Karpas-422 (cell line): ENCODE results near the gene ISG20L2.

DNA sequence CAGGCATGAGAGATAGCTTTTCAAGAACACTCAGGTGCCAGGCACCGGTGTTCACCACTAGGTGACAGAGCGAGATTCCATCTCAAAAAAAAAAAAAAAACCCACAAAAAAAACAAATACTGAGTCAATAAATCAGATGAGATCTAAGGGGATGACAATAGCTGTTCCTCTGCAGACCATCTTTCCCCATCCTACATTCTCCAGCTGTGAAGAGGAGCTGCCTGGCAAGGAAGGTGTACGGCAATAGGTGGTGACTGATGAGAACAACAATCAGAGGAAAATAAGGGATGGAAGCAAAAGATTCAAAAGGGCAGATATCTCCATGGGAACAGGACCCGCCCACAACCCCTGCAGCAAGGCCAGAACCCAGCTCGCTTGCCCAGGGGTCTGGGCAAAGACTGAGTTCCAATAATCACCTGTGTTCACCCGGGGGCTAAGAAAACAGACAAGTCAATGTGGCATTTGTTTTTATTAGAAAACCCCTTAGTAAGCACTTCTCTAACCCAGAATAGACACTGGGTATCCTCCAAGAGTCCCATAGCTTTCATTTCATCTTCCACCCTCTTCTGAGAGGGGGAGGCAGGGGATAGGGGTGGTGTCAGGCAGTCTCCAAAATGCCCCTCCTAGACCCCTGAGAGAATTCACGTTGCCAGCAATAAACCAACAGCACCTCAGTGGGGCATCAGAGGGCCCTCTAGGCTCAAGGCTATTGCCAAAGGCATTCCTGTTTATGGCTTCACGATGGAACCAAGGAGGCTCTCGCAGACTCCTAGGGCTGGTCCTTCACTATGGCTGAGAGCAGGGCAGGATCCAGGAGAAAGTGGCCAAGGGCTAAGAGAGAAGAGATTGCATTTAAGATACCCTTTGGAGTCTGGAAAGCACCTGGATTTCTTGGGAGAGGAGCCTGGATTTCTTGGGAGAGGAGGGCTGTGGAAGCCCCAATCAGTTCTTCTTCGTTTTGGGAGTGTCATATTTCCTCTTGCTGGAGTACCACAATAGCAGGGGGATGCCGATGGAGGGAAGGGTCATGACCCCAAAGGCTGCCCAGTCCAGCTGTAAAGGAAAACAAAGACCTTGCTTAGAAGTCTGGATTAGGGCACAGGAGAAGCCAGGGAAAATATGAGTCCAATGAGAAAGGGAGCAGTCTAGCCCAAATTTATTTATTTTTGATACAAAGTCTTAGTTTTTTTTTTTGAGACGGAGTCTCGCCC, 11.7 kb downstream of the SSR2 start:
- PRO-cap: no peak
- RAMPAGE, long total RNA: no peak

GRCh38 chr1:156011192-156011445, 9.6 kb downstream of the SSR2 start:
- PRO-cap: no peak
- RAMPAGE, long total RNA: no peak

GRCh38 chr1:156077421-156077904, 4.8 kb downstream of the MEX3A start:
- PRO-cap: no peak
- RAMPAGE, long total RNA: no peak

GRCh38 chr1:156080186-156080677, 2.0 kb downstream of the MEX3A start:
- PRO-cap: no peak
- RAMPAGE, long total RNA: no peak

DNA sequence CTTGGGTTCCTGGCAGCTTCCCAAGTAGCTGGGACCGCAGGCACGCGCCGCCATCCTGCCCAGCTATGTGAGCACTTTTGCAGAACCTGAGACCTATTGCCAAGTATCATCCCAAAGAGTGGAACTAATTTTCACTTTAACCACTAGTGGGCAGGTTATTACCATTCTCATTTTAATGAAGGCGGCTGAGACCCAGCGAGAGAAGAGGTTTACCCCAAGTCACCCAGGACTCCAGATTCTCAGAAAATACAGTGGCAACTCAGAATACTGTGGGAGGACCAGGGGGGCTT, 7.4 kb upstream of the SEMA4A start:
- PRO-cap: no peak
- RAMPAGE, long total RNA: no peak

GRCh38 chr1:156146312-156147217, 6.8 kb upstream of the SEMA4A start:
- PRO-cap: unidirectional peak, plus-strand start at chr1:156146425
- RAMPAGE, long total RNA: no peak

GRCh38 chr1:156211531-156212241, 1.1 kb upstream of the PMF1 start:
- PRO-cap: no peak
- RAMPAGE, long total RNA: no peak

DNA sequence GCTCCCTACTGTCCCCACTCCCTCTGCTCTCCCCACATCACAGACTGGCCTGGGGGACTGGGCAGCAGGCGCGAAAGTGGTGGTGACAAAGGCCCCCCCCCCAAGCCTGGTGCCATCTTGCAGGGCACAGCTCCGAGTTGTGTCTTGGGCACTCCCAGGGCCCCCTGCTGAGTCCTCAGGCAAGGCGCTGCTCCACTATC, 3.3 kb upstream of the BGLAP start:
- PRO-cap: no peak
- RAMPAGE, long total RNA: no peak

DNA sequence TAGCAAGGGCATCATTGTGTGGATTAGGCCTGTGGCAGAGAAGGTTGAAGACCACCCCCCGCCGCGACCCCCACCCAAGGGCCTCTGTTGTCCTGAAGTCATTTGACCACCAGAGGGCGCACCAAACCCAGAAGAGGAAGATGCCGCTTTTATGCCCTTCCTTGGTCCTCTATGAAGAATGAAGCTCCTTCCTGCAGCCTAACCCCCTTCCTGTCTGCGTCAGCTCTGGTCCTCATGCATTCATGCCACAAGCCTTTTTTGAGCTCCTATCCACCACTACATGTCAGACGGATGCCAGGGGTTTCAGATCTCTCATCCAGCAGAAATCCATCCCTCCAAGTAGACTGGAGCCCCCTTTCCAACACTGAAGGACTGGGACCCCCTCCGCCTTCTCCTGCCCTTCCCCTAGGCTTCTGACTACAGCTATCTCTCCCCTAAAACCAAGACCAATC, 16.7 kb downstream of the RHBG start:
- PRO-cap: no peak
- RAMPAGE, long total RNA: no peak

DNA sequence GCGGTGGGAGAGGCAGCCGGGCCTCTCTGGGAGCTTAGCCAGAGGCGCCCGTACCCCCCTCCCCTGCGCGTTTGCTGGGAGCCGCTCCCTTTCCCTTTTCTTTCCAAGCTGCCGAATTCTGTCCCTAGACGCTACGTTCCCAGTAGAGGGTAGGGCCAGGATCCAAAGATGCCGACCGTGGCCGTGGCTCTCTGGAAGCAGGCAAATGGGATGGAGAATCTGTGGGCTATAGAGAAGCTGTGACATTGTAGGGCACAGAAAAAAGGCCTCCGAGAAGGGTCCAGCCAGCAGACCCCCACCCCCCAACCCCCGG, 63.8 kb downstream of the MEF2D start:
- PRO-cap: no peak
- RAMPAGE, long total RNA: no peak

- PRO-cap: no peak
- RAMPAGE, long total RNA: no peak
These were observed 12.8 kb downstream of the MEF2D start for GRCh38 chr1:156487626-156488392.

DNA sequence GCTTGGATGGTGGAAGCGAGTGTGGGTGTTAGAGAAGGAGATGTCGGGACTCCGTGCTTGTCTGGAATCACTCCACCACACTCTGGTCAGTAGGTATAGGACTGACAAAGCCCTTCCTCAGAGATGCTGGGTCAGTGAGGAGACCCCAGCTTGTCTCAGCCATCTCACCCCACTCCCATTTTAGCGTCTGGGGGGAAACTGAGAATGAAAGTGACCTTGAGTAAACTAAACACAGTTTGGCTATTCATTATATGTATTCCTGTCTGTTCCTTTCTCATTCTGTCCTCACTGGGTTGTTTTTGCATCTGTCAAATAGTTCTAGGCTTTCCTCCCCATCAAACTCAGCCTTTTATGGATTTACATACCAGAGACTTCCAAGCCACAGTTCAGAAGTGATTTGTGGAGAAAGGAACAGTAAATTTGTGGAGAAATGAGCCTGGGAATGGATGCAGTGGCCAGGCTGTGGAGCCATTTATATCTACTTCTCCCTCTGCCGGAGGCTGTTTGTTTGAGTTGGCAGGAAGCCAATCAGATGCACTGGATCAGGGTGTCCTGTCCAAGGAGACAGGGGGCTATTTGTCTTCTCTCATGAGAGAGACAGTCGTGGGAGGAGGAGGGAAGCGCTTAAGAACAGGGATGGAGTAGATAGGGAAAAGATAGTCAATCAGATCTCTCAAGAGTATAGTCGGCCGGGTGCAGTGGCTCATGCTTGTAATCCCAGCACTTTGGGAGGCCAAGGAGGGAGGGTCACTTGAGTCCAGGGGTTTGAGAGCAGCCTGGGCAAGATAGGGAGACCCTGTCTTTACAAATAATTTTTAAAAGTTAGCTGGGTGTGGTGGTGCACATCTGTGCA, 2.9 kb upstream of the HAPLN2 start:
- PRO-cap: no peak
- RAMPAGE, long total RNA: no peak

DNA sequence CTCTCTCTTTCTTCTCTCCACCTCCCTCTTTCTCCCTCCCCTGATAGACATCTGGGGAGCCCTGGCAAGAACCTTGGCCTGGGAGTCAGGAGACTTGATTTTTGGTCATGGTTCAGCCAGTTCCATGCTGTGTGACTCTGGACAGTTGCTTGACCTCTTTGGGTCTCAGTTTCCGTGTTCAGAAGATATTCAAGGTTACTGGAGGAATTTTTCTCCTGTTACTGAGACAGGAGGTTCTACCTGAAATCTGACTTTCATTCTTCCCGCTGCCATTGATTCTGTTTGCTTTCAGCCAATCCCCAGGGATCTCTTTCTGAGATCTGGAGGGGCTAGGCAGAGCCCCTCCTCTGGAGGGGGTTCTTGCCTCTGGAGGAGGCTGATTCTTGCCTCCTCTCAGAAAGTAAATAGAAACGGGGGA, 3.1 kb upstream of the BCAN start:
- PRO-cap: no peak
- RAMPAGE, long total RNA: no peak

- PRO-cap: no peak
- RAMPAGE, long total RNA: no peak
These were observed 6.0 kb downstream of the NES start for GRCh38 chr1:156670956-156671841.

GRCh38 chr1:156728296-156729404, at the start of gene ISG20L2:
Gene ISG20L2 (minus strand): TSS chr1:156728766.
- PRO-cap: bidirectional peak, plus-strand start at chr1:156728474, minus-strand start at chr1:156728406; bidirectional peak, plus-strand start at chr1:156728939, minus-strand start at chr1:156728745; unidirectional peak, minus-strand start at chr1:156729186
- RAMPAGE, long total RNA: no peak

- PRO-cap: no peak
- RAMPAGE, long total RNA: no peak
These were observed 1.5 kb upstream of the HDGF start for GRCh38 chr1:156752890-156753504.

- PRO-cap: no peak
- RAMPAGE, long total RNA: no peak
These were observed 20.8 kb downstream of the SH2D2A start for GRCh38 chr1:156795677-156796384.

- PRO-cap: no peak
- RAMPAGE, long total RNA: no peak
These were observed 12.9 kb downstream of the SH2D2A start for GRCh38 chr1:156803624-156804263.

DNA sequence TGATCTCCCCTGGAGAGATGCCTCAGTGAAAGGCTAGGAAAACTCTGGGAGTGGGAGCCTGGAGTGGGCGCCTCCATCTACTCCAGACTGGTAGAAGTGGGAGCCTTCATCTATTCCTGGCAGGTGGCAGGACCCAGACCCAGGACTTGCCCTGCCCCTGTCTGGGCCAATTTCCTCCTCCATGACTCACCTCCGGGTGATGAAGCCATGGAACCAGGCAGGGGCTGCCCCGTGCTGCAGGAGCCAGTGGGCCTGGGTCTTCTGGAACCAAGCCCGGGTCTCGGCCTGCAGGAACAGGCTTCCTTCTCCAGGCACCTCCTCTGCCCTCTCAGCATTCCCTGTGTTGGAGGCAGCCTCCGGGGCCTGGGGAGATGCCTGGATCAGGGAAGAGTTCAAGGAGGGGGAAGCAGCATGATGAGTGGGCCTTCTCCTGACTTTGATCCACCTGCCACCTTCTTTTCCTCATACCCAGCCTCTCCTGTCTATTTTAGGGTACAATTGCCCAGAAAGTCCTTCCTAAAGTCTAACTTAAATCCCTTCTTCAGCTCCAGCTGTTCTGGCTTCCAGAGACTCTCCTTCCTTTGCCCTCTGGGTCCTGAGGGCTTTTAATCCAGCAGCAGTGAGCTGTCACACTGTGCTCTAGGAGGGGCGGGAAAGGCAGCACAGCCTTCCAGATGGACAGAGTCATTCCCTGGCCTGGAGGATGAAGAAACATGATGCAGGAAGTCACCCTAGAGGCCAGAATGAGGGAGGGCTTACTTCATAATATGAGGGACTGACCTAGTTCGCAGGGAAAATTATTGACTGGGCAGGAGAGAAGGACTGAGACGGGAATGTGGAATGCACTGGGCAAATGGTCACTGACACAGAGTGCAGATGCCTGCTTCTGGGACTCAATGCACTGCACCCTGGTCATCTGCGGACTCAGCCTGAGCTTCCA, 1.5 kb downstream of the SH2D2A start:
- PRO-cap: no peak
- RAMPAGE, long total RNA: no peak

GRCh38 chr1:156852143-156852681, 6.7 kb downstream of the INSRR start:
- PRO-cap: no peak
- RAMPAGE, long total RNA: no peak